Measurements from ENCODE around the genes TMIE and ELP6.

- PRO-cap, 3 experiments = no peak in any of the 3 experiments
- RRBS = 5% methylated on average over 31 of the region's 49 CpGs
These were observed at the start of gene TMIE for GRCh38 chr3:46701034-46701720. Gene TMIE (plus strand): TSS chr3:46701392.

DNA sequence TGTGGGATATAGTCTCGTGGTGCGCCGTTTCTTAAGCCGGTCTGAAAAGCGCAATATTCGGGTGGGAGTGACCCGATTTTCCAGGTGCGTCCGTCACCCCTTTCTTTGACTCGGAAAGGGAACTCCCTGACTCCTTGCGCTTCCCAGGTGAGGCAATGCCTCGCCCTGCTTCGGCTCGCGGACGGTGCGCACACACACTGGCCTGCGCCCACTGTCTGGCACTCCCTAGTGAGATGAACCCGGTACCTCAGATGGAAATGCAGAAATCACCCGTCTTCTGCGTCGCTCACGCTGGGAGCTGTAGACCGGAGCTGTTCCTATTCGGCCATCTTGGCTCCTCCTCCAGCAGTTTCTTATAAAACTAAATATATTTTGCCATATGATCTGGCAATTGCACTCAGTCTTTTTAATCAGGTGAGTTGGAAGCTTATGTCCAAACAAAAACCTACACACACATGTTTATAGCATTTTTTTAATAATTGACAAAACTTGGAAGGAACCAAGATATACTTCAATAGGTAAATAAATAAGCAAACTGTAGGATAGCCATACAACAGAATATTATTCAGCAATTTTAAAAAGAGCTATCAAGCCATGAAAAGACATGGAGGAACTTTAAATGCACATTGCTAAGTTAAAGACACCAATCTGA is 71.3 kb upstream of the PRSS50 start:
- PRO-cap, 3 experiments = no peak in any of the 3 experiments
- RRBS = no CpG with 5 or more reads among the region's 25 CpGs

DNA sequence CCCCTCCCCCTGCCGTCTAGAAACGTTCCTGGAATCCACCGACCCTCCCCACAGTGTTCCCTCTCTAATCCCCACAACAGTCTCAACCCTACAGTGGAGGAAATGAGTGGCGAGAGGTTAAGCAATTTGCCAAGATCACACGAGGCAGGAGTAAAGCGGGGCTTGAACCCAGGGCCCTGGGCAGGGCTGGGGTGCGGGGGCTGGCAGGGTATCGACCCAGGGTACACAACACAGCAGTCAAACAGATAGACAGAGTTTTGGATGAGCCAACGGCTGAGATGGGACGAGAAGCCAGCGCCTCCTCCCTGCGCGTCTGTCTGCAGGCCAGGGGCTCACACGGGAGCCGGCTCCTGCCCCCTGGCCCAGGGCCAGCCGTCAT is 18.1 kb downstream of the MYL3 start:
- PRO-cap, 3 experiments = peak in 3 of 3 experiments; most common minus-strand start position 315 of the sequence (in 2)
- RRBS = no CpG with 5 or more reads among the region's 16 CpGs

DNA sequence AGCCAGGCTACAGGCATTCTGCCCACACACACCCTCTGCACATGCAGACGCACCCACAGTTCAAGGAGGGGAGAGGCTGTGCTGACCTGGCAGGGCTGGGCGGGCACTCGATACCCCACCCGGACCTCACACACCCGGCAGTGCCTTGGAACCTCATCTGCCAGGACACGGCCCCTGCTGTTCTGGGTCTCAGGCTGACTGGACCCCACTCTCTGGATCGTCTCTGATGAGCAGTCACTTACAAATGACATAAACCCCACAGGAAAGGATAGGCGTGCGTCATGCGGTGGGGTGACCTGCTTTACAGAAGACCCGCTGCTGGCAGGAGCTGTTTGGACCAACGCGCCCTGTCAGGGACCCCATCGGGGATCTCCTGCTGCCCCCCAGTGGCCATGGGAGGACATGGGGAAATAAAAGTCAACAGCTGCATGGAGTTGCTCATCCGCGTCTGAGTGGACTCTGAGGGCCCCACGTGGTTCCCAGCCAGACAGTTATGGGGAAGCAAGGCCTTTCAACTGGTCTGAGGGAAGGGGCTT is 31.9 kb downstream of the PTH1R start:
- PRO-cap, 3 experiments = no peak in any of the 3 experiments
- RRBS = no CpG with 5 or more reads among the region's 17 CpGs

DNA sequence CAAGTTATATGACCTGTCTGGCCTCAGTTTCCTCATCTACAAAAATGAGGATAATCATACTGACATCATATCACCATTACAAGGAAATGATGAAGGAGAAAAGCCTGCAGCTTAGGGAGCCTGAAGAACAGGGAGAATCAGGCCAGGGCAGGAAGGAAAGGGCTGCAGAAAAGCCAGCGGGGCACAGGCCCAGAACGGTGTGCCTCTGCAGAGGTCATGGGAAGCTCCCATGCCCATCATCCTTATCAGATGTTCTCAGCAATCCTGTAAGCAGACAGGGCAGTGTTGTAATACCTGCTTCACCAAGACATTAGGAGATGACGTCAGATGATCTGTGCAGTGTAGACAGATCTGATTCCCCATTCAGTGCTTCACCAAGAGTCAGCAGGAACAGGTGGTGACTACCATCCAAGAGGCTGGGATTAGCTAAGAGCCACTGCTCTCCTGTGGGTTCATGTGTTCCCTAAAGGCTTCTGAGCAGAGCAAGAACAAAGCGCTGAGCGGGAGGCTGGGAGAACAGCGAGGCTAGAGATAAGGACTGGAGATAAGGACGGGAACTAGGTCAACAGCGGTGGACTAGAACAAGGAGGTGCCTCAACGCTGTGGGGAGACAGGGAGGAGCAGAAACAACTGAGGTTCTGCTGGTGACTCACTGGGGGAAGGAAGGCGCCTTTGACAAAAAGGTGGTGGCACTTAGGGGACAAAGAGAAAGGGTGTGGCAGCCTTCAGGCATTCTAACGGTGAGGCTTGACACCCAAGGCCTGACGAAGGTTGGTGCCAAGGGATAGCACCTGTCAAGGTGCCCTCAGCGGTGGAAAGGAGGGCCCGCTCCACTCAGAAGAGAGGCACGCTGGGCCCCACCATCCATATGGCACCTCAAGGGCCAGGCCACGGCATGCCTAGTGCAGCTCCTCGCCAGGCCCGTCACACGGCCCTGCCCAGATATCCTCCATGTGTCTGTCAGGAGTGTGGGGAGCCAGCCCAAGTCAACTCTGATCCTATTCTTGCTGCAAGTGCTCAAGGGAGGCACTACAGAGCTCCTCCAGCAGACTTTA is 28.4 kb downstream of the CCDC12 start:
- PRO-cap, 3 experiments = no peak in any of the 3 experiments
- RRBS = no CpG with 5 or more reads among the region's 19 CpGs

DNA sequence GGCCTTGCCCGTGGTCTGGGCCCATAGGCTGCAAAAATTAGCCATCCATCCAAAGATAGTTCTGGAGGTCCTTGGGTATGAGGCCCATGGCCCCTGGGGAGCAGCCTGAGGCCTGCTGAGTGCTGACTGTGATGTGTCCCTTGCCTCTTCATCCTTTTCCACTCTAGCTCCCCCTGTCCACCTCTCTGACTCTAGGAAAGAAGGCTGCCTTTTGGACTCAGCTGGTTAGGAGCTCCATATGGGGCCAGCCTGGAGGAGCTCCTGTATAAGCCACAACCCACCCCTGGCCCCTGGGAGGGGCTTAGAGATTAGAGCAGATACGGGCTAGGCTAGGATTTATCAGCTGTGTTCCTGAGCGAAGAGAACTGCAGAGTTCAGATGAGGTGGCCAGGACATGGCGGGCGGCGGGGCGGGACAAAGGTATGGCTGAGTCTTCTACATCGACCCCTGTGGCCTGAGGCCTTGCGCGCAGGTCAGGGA is 7.8 kb downstream of the NBEAL2 start:
- PRO-cap, 3 experiments = no peak in any of the 3 experiments
- RRBS = no CpG with 5 or more reads among the region's 10 CpGs

GRCh38 chr3:47121180-47122477 is 42.3 kb downstream of the SETD2 start:
- PRO-cap, 3 experiments = no peak in any of the 3 experiments
- RRBS = no CpG with 5 or more reads among the region's 9 CpGs

- PRO-cap, 3 experiments = no peak in any of the 3 experiments
- RRBS = no CpG with 5 or more reads among the region's 4 CpGs
These were observed 24.0 kb upstream of the SETD2 start for GRCh38 chr3:47188057-47188256.

- PRO-cap, 3 experiments = no peak in any of the 3 experiments
- RRBS = no CpG with 5 or more reads among the region's 3 CpGs
These were observed 31.9 kb downstream of the KIF9 start for GRCh38 chr3:47250630-47251071.

DNA sequence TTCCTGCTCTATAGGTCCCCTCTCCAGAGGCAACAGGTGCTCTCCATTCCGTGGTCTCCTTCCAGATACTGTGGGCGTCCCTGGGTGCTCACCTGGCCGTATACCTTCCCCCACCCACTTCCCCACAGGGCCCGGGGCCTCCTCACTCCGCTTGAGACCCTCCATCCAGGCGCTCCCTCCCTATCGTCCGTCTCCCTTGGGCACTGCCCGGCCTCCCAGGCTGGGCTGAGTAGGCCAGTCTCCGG is 664 bp upstream of the PTPN23 start:
- PRO-cap, 3 experiments = no peak in any of the 3 experiments
- RRBS = 2% methylated on average over 5 of the region's 10 CpGs

DNA sequence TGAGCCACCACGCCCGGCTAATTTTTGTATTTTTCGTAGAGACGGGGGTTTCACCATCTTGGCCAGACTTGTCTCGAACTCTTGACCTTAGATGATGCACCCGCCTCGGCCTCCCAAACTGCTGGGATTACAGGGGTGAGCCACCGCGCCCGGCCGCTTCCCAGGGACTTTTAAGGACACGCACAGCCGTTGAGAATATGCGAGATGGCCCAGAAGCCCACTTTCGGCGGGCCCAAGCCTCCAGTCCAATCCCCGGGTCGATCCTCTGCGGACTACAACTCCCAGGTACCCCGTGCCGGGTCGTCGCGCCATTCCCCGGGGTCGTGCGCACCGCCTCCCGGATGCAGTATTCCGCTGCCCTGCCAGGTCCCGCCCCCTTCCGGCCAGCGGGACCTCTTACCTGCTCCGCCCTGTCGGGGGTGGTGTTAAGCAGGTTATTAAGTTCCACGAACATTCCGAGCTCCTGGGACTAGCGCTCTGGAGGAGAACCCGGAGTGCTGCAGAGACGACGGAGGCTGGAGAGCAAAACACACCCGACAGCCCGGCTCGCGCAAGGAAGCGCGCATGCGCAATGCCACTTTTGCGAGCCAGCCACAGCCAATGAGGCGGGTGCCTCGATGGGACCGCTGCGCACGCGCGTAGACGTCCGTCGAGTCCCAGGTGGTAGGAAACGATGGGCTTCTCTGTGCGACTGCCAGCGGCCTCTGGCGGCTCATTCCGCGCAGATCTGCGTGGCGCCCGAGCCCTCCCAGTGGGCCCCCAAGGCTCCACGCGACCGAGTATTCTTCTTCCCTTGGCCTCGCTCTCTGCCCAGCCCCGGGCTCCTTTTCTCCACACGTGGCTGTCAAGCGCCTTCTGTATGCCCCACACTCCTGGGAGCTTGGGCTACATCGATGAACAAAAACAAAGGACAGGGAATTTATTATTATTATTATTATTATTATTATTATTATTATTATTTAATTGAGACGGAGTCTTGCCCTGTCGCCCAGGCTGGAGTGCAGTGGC is at the start of gene ELP6:
ELP6 (minus strand) TSS at position 576 of the 1,008 bp plus-strand sequence.
- PRO-cap, 3 experiments = peak in 3 of 3 experiments; most common plus-strand start position 502 of the sequence (in 2); most common minus-strand start position 259 of the sequence (in 2)
- RRBS = 1% methylated on average over 22 of the region's 78 CpGs

GRCh38 chr3:47582475-47583087 is 3.9 kb upstream of the CSPG5 start:
- PRO-cap, 3 experiments = no peak in any of the 3 experiments
- RRBS = no CpG with 5 or more reads among the region's 8 CpGs

DNA sequence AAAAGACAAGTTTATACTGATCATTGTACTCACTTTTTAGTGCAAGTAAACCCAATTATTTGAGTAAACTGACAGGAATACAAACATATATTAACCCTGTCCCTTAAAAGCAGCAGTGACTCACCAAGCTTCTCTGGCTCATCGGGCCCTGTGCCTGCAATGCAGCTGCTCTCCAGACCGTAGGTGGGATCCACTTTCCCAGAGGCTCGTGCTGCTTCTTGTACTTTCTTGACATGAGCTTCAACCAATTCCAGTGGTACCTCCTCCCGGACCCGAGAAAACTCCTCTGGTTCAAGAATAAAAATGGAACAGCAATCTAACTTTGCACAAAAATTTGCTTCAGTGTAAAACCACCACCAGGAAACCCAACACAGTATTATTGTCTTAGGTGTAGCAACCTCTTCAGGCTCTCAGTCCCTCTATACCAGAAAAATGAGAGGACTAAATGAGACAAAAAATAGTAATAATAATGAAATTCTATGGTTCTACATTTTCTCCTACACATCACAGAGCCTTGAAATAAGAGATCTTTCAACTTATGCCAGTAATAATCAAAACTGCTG is 82.6 kb upstream of the CSPG5 start:
- PRO-cap, 3 experiments = no peak in any of the 3 experiments
- RRBS = no CpG with 5 or more reads among the region's 5 CpGs

- PRO-cap, 3 experiments = no peak in any of the 3 experiments
- RRBS = no CpG with 5 or more reads among the region's 8 CpGs
These were observed 75.4 kb downstream of the SMARCC1 start for GRCh38 chr3:47706280-47706762.

DNA sequence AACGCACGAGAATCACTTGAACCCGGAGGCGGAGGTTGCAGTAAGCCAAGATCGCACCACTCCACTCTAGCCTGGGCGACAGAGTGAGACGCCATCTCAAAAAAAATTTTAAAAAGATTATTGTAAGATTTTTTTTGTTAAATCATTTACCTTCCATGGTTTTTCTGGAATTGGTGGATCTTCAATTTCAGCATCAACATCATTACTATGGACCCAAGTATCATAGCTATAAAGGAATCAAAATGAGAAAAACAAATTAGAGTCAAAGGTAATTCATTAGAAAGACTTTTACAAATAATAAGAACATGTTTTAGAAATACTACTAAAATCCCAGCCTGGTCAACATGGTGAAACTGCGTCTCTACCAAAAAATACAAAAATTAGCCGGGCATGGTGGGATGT is 67.4 kb downstream of the SMARCC1 start:
- PRO-cap, 3 experiments = no peak in any of the 3 experiments
- RRBS = no CpG with 5 or more reads among the region's 9 CpGs

DNA sequence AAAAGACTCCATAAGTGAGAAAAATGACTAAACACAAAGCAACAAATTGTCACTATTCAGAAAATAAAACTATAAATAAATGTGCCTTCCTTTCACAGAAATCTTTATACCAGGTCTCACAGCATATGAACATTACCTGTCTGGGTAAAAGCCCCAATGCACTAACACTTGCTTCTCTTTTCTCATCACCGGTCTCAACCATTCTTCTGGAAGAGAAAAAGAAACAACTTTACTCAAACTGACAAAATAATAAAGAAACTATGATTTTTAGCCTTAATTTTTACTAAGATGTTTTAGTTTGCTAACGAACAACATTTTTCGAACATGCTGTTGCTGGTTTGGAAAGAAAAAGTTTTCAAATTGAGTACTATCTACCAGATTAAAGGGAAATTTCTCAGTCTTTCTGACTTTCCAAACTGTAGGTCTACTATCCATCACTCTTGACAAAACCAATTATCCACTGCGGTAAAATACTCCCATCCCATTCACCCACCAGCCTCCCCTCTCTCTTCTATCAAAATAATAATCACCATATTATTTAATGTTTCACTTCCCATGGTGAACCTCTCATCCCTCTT is 61.1 kb downstream of the SMARCC1 start:
- PRO-cap, 3 experiments = no peak in any of the 3 experiments
- RRBS = no CpG with 5 or more reads among the region's 4 CpGs

DNA sequence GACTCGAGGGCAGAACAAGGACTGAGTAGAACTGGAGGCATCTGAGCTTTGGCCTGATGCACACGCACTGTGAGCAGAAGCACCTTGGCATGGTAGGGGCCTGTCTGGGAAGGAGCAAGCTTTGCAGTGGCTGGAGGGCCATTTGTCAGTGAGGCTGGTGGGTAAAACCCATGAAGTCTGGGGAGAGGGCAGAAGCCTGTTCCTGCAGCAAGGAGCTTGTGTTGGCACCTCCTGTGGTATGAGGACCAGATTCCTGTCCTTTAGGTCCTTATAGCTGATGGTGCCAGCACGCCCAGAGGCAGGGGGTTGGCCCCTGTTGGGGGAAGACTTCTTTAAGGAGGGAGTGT is 41.4 kb downstream of the DHX30 start:
- PRO-cap, 3 experiments = no peak in any of the 3 experiments
- RRBS = no CpG with 5 or more reads among the region's 3 CpGs

- PRO-cap, 3 experiments = no peak in any of the 3 experiments
- RRBS = no CpG with 5 or more reads among the region's 4 CpGs
These were observed 88.3 kb downstream of the DHX30 start for GRCh38 chr3:47891193-47891612.

GRCh38 chr3:47891803-47892873 is 89.2 kb downstream of the DHX30 start:
- PRO-cap, 3 experiments = no peak in any of the 3 experiments
- RRBS = no CpG with 5 or more reads among the region's 17 CpGs

DNA sequence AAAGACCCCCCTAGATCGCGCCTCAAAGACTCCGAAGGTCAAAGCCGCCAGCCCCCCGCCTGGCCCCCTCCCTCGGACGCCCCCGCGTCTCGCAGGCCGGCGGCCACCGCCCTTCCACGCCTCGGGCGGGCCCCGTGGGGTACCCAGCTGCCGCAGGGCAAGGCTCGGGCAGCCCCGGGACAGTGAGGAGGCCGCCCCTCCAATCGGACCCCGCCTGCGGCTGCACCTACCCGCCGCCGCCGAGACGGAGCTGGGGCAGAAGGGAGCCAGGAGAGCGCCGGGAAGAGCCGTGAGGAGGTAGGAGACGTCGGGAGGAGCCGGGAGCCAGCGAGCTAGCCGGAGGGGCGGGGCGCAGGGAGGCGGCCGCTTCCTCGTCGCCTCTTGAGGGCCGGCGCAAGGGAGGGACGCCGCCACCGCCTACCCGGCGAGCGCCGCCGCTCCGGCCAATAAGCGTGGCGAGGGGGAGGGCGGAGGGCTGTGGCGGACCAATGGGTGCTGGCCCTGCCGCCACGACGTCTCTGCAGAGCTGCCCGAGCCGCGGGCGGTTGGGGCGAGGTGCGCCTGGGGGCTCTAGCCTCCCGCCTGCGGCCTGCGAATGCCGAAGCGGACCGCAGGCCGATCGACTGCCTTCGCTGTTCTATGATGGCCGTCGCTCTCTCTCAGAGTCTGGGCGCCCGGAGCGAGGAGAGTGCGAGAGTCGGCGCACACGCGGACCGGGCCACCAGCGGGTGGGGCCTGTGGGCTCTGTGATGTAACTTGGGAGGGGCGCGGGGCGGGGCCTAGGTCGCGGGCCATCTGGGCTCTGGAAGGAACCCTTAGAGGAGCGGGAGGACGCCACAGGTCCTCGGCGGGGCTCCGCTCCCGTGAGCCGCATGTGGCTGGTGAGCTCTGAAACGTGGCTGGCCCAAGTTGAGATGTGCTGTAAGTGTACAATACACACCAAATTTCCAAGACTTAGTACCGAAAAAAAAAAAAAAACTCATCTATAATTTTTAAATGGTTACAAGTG is 72.6 kb upstream of the MAP4 start:
- PRO-cap, 3 experiments = peak in 3 of 3 experiments; most common plus-strand start position 523 of the sequence (in 3); most common minus-strand start position 730 of the sequence (in 3)
- RRBS = 1% methylated on average over 32 of the region's 102 CpGs

Data from breast (tissue), 4 donors.